GM06990 (cell line): Measurements from ENCODE around the gene DTNBP1.

- RRBS, result no CpG with 5 or more reads among the region's 5 CpGs
Measured at GRCh38 chr6:15286970-15287169, 41.0 kb downstream of the JARID2 start.

- RRBS, result no CpG with 5 or more reads among the region's 10 CpGs
Measured at GRCh38 chr6:15288490-15289341, 42.8 kb downstream of the JARID2 start.

DNA sequence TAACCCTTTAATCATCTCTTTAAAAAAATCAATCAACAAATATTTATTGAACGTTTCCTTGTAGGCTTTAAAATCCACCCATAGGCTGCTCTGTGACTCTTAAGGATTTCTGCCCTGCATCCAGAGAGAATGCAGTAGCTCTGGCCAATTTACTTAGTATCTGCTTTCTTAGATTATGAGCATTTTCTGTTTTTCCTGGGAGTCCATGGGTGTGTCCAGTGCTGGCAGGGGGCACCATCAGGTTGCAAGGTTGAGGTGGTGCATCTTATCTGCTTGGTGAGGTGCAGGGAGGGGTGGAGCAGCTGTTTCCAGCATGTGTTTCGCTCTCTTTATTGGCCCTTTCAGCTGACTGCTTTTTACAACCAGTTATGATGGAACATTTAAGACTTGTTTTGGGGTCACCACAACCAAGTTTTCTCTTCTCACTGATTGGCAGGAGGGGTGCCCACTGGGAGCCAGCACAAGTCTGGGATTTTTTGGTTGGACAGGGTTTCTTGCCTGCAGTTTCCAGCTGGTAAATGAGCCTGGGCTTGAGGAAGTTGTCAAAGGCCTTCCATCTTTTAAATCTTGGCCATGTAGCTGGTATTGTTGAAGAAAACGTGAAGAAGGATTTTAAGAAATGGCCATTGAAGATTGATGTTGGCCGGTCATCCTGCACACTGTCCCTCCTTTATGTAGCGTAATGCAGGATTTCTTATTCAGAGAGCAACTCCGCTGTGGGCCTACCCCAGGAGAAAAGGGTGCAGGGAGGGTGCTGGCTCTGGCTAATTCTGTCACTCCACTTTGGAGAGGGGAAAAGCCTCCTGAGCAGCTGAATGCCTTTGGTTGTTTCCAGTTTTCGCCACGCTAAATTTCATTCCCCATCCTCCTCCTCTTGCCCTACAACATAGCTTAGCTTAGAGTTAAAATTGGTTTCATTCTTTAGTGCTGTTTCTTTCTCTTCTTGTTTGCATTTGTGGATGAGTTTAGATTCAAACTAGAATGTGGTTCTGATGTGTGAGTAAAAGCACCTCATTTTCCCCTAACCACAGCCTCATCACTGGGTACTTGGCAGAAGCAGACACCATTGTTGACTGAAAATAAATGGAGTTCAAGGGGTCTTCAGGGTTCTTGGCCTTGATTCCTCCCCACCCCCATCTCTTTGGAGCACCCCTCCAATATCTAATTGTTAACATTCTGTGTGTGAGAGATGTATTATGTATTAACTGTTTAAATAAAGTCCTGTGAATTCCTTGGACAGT, 59.2 kb downstream of the JARID2 start:
- RRBS, result no CpG with 5 or more reads among the region's 8 CpGs

GRCh38 chr6:15318256-15318762, 72.4 kb downstream of the JARID2 start:
- RRBS, result 31% methylated on average over 1 of the region's 3 CpGs

- RRBS, result no CpG with 5 or more reads among the region's 4 CpGs
Measured at GRCh38 chr6:15371288-15371743, 125.4 kb downstream of the JARID2 start.

DNA sequence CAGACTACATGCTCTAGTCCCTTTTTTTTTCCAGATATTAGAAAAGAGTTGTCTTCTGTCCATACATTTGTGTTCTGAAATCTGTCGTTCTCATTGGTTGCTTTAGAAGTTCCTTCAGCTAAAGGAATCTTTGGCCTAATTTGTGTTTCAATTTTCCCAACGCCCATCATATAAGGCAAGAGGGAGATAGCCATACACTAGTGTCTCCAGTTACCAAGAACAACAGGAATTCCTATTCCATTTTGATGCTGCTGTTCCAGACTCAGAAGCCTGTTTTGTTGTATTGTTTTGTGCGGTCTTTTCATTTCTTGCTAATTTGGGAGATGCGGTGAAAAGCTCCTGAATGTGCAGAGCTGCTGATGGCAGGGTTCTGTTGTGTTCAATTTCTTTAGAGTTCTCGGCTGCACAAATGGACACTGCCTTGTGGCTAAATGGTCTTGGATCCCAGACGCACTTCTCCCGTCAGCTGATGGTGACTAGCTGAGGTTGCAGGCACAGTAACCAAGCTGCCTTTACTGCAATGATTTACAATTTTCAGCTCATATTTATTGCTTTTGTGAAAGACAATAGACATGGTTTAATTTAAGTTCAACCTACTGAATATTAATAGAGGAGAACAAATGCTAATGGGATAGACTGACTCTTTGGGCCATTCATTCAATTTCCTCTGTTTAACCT, 159.2 kb downstream of the JARID2 start:
- RRBS, result no CpG with 5 or more reads among the region's 7 CpGs

DNA sequence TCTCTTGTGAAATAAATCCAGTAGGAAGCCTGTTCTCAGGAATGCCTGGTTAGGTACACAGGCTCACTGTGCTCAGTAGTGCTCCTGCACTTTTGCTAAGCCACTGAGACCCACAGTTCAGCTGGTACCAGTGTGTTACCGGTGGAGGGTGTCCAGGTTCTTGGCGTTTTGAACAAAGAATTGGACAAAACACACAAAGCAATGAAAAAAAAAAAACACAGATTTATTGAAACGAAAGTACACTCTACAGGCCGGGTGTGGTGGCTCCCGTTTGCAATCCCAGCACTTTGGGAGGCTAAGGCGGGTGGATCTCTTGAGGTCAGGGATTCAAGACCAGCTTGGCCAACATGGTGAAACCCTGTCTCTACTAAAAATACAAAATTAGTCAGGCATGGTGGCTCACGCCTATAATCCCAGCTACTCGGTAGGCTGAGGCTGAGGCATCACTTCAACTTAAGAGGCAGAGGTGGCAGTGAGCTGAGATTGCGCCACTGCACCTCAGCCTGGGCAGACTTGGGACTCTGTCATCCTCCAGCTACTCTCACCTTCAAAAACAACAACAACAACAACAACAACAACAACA, 186.1 kb downstream of the JARID2 start:
- RRBS, result no CpG with 5 or more reads among the region's 9 CpGs

DNA sequence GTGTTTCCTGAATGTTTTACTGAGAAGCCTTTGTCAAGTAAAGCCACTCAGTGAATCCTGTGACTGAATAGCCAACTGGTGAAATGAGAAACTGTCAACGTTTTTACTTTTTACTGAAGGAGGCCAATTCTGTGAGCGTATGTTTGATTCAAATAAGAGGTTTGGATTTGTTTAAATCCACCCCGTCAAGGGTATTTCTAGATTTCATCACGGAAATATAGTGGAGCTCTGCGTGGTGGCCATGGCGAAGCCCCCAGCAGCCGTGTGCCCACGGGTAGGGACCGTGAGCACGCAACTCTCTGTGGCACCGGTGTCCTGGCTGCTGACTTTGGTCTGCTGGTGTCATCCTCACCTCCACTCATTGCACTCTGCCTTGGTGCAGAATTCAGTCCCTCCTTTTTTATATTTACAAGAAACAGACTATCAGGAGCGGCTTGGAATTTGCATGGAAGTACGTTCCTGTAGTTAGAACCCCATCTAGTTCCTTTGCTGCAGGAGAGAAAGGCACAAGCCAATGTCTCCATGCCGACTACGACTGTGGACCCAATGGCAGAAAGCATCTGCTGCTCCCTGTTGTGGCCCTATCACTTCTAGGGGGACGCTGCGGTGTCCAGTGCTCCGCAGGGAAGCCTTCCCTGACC, 159.8 kb downstream of the DTNBP1 start:
- RRBS, result no CpG with 5 or more reads among the region's 18 CpGs

- RRBS, result no CpG with 5 or more reads among the region's 11 CpGs
Measured at GRCh38 chr6:15526022-15526552, 136.7 kb downstream of the DTNBP1 start.

GRCh38 chr6:15662182-15663241, at the start of gene DTNBP1:
TSS of gene DTNBP1 (minus strand) at chr6:15663028.
- RRBS, result 3% methylated on average over 59 of the region's 121 CpGs

DNA sequence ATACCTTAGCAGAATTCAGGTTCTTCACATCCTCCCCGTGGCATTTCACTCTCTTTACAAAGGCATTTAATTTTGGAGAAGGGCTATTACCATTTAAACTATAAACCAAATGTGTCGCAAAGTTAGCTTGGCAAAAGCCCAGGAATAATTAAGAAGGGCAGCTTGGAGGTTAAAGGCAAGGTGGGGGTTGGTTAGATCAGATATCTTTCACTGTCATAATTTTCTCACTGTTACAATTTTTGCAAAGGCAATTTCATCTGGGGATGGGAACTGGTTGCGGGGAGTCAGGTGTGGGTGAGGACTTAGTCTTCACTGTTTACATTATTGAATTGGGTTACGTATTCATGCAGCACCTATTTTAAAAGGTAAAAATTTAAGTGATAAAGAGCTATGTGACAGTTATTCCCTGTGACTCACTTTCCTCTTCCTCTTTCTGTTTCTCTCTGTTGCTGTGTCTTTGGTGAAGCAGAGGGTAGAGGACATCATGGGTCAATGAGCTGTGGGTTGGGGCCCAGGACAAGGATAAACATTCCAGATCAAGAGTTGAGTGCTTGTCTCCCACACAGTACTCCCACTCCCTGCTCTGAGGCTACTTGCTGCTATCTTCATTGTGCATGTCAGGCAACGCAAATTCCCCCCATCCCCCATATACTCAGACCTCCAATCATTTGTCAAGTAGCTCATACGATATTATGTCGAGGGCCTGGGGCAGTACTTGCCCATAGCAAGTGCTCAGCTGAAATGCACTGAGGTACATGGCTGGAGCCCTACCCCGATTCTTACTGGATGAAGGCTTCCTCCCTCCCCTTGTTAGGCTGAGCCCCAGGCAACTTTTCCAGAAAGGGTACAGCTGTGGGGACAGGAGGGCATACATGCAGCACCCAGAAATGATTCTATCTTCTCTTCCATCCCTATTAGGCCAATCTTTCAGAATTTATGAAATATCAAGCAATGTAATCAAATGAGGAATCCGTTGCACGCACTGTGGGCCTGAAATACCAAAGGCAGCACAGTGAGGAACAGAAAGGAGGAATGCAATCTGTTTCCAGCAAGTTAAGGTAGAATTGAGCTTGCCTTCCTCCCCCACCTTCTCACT, 223.0 kb upstream of the MYLIP start:
- RRBS, result no CpG with 5 or more reads among the region's 10 CpGs

GRCh38 chr6:16130768-16131483, 2.0 kb downstream of the MYLIP start:
- RRBS, result no CpG with 5 or more reads among the region's 6 CpGs

- RRBS, result no CpG with 5 or more reads among the region's 8 CpGs
Measured at GRCh38 chr6:16137699-16139073, 9.3 kb downstream of the MYLIP start.

DNA sequence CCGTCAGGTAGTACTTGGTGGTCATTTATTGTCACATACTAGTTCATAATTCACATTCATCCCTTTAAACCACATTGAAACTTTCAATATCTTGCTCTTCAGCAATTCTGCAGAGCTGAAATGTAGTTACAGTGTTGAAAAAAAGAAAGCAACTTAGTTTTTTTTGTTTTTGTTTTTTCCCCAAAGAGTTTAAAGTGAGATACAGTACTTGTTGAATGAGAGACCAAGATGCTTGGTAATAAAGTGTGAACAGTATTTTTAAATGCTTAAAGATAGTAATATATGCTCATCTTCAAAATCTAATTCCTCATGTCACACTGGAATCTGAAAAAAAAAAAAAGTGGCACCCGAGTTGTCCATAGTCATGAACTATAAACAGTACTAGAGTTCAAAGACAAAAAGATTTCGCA, 66.6 kb downstream of the GMPR start:
- RRBS, result no CpG with 5 or more reads among the region's 3 CpGs

- RRBS, result 4% methylated on average over 5 of the region's 19 CpGs
Measured at GRCh38 chr6:16305795-16306225, 67.4 kb downstream of the GMPR start.

DNA sequence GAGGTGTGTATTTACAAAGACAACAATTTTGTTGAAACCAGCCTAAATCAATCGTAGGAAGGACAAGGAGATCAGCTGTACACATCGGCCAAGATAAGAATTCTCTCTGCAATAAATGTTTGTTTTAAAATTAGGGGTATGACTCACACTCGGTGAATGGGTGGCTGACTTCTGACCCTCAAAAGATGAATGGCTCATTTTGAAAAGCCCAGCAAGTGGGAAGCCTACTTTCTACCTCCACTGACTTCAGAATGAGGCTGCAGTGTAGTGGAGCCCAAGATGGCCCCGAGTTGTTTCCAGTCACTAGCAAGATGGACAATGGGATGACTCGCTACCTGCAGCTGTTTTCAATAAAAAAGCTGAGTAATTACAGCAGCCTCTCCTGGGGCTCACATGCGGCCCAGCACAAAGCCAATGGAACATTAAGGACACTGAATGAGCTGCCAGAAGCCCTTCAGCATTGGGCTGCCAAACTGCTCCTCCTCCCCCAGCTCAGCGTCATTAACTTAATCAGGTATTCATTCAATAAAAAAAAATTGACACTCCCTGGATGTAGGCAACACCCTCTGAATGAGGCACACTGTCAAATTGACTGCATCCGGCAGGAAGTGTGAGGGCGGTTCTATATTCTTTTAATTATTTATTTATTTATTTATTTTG, 107.2 kb downstream of the GMPR start:
- RRBS, result no CpG with 5 or more reads among the region's 9 CpGs

- RRBS, result no CpG with 5 or more reads among the region's 12 CpGs
Measured at GRCh38 chr6:16352123-16352808, 113.9 kb downstream of the GMPR start.

- RRBS, result no CpG with 5 or more reads among the region's 2 CpGs
Measured at GRCh38 chr6:16541316-16541489, 220.1 kb downstream of the ATXN1 start.

- RRBS, result no CpG with 5 or more reads among the region's 11 CpGs
Measured at GRCh38 chr6:16712692-16713437, 48.4 kb downstream of the ATXN1 start.

DNA sequence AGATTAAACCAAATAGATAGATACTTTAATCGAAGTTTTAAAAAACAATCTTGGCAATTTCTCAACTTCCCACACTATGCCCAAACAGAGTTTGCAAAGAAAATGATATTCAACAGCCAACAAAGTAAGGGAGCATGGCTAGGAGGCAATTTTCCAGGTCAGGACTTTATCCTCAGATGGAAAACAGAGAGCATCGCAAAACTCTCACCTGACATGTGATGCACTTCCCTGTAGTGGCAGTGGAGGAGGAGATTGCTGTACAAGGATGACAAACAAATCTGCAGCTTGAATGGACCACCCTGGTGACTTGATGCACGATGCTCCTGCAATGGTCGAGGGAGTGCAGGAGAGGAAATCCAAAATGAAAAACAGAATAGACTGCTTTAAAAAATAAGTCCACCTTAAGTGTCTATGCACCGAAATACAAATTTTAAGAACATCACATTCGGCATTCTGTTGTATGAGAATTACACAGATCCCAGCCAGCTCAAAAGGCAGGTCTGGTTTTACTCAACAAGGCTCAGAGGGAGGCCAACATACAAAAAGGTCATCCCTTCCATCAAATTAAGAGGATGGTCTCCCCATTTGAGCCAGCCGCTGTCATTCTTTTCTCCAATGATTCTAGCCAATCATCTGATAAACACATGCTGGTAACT, 8.1 kb downstream of the ATXN1 start:
- RRBS, result no CpG with 5 or more reads among the region's 7 CpGs